H1 (cell line): ENCODE measurements around the gene PLEKHM2.

DNA sequence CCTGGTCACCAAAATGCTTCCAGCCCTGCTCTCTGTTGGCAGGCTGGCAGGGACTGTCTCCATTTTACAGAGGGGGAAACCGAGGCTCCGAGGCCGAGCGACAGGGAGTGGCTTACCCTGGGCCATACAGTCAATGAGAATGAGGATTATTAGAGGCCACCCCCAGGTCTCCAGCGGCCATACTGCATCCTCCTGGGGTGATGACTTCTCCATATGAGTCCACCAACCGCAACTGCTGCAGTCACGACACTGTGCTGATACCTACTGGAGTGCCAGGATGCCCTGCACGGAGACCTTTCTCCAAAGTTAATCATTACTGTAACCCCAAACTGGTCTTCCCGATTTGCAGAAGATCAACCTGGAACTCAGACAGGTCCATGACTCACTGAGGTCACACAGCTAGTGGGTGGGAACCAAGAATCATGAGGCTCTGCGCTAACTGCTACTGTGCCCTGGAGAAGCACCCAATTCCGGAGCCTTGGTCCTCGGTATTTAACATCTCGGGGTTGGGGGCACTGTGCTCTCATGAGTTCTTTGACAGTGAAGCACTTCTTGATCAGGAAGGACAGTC is 112.9 kb downstream of the PRDM2 start:
- RRBS = no CpG with 5 or more reads among the region's 13 CpGs
CAGE:
- cytosol, long polyA plus RNA = no peak
- long polyA plus RNA = no peak
- nucleus, long polyA plus RNA = no peak

- RRBS = no CpG with 5 or more reads among the region's 1 CpG
CAGE:
- cytosol, long polyA plus RNA = no peak
- long polyA plus RNA = no peak
- nucleus, long polyA plus RNA = no peak
Observed at GRCh38 chr1:14394680-14395124, 203.8 kb upstream of the KAZN start.

- RRBS = 95% methylated on average over 3 of the region's 10 CpGs
CAGE:
- cytosol, long polyA plus RNA = no peak
- long polyA plus RNA = no peak
- nucleus, long polyA plus RNA = no peak
Observed at GRCh38 chr1:14833518-14833927, 235.0 kb downstream of the KAZN start.

- RRBS = 78% methylated on average over 8 of the region's 22 CpGs
CAGE:
- cytosol, long polyA plus RNA = no peak
- long polyA plus RNA = no peak
- nucleus, long polyA plus RNA = no peak
Observed at GRCh38 chr1:15021118-15021994, 132.2 kb upstream of the TMEM51 start.

DNA sequence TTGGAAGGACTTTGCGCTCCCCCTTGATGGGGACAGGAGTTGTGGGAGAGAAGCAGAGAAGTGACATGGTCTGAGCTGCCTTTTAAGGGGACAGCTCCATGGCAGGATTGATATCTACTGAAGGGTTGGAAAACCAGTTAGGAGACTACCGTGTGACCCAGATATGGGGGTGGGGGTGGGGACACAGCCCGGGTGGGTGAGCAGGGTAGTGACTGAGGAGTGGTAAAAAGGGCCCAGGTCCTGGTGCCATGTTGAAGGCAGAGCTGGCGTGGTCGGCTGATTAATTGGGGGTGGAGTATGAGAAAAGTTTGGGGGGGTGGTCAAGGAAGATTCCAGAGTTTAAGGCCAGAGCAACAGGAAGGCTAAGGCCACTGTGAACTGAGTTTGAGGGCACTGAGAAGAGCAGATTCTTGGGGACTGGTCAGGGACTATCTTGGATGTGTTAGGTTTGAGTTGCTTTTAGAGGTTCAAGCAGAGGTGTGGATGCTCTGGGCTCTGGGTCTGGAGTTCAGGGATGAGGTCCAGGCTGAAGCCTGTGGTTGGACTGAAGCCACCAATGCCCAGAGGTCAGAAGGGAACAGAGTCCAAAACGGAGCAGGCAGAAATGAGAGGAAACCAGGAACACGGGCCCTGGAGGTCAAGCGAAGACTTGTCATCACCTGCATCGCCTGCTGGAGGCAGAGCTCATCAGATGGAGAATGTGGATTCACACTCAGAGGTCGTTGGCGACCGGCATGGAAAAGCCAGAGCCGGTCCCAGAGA is 129.8 kb upstream of the TMEM51 start:
- RRBS = no CpG with 5 or more reads among the region's 13 CpGs
CAGE:
- cytosol, long polyA plus RNA = no peak
- long polyA plus RNA = no peak
- nucleus, long polyA plus RNA = no peak

GRCh38 chr1:15173915-15174492 is 20.5 kb downstream of the TMEM51 start:
- RRBS = no CpG with 5 or more reads among the region's 9 CpGs
CAGE:
- cytosol, long polyA plus RNA = no peak
- long polyA plus RNA = no peak
- nucleus, long polyA plus RNA = no peak

DNA sequence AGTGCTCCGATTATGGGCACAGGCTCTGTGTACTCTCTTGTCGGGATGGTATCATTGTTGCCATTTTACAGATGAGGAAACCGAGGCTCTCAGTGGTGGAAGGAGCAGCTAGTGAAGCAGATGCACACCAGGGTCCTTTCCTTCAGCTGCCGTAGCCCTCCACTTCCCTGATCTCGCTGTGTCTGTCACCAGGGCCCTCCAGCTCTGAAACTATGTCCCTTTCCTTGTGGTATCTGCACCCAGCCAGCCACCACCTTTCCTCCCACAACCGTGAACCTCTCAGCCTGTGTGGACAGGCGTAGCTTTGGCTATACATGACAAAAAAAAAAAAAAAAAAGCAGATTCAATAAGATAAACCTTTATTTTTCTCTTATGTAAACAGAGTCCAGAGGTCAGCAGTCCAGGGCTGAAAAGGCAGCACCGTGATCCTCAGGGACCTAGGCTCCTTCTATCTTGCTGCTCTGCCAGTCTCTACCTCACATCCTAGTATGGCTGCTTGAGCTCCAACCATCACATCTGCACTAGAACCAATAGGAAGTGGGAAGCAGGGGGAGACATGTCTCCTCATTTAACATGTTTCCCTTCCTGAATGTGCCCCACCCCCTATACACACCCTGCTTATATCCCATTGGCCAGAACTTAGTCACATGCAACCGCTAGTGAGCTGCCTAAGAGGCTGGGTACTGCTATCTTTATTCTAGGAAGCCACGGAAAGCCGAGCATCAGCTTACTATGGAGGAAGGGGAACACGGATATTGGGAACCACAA is 44.3 kb downstream of the TMEM51 start:
- RRBS = no CpG with 5 or more reads among the region's 12 CpGs
CAGE:
- cytosol, long polyA plus RNA = no peak
- long polyA plus RNA = no peak
- nucleus, long polyA plus RNA = no peak

DNA sequence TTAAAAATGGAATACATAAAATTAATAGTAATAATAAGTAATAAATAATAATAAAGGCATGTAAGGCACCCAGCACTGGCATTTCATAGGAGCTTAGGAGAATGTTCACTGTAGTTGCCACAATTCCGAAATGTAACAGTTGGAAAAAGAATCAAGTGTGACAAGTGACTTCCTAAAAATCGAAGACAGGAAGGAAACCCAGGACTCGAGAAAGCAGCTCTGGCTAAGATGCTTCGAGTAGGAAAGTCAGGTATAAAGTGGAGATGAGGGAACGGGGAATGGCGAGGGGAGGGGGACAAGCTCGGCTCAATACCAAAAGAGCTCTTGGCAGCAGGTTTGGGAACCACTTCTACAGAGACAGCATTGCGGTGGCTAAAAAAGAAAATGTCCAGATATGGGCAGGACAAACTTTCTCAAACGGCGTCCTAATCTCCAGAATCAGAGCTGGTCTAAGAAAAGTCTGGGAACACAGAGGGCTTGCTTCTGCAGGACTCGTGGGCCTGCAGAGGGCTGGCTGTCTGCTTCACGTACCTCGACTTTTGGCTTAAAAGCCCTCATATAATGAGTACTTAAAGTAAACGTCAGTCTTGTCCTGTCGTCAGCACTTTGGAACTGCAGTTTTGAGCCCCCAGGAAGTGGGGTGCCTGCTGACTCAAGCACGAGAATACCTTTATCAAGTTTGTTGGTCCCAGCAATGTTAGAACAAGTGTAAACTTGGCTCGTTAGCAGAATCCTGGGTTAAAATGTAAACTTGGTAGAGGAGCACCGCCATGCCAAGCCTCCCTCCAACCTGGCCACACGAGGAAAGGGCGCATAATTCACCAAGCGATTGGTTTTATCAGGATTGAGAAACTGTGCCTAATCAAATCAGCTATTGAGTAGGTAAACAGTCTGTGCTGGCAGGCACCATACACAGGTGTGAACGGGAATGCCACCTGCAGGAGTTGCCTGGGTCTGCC is 45.3 kb upstream of the FHAD1 start:
- RRBS = no CpG with 5 or more reads among the region's 22 CpGs
CAGE:
- cytosol, long polyA plus RNA = no peak
- long polyA plus RNA = no peak
- nucleus, long polyA plus RNA = no peak

DNA sequence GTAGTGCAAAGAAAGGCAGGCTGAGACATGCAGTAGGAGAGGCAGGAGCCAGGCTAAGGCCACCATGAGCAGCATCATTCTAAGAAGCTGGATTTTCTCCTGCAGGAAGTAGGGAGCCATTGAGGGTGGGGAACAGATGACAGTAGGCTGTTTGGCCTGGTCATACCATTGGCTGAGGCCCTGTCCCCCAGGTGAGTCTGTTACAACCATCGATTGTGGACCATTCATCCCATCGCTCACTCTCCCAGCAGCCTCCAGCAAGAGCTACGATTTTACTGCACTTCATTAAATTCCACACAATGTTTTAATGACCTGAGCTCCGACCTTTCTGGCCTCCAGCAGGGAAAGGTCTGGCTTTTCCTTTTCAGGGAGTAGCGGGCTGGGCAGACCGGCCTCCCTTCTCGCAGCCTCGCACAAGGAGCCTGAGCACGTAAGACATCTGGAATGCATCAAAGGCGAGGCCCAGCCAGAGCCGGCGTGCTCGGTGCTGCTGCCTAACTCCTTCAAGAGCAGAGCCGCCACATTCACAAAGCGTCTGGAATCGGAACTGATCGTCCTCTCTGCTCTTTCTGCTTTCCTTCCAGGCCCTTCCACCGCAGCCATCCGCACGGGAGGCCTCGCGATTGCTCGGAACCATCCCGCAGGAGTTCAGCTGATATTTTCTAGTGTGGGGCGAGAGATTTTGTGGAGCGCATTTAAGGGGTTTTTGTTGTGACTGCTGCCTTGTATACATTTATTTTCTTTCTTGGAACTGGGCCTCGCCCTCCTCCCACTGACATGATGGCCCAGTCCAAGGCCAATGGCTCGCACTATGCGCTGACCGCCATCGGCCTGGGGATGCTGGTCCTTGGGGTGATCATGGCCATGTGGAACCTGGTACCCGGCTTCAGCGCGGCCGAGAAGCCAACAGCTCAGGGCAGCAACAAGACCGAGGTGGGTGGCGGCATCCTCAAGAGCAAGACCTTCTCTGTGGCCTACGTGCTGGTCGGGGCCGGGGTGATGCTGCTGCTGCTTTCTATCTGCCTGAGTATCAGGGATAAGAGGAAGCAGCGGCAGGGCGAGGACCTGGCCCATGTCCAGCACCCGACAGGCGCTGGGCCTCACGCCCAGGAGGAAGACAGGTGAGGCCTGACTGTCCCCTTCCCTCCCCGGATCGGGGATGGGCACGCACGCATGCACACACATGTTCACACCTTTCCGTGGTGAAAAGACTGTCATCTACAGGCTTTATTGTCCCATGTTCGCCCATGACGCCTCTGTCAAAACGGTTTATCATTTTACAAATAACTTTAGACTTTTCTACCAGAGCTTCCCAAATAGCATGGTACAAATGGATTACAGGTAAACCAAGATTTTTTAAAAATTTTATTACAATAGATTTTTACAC is 32.2 kb upstream of the FHAD1 start:
- RRBS = 90% methylated on average over 5 of the region's 53 CpGs
CAGE:
- cytosol, long polyA plus RNA = no peak
- long polyA plus RNA = no peak
- nucleus, long polyA plus RNA = no peak

- RRBS = no CpG with 5 or more reads among the region's 5 CpGs
CAGE:
- cytosol, long polyA plus RNA = no peak
- long polyA plus RNA = no peak
- nucleus, long polyA plus RNA = no peak
Observed at GRCh38 chr1:15341986-15342327, 67.7 kb upstream of the EFHD2 start.

- RRBS = no CpG with 5 or more reads among the region's 10 CpGs
CAGE:
- cytosol, long polyA plus RNA = no peak
- long polyA plus RNA = no peak
- nucleus, long polyA plus RNA = no peak
Observed at GRCh38 chr1:15408862-15409356, 779 bp upstream of the EFHD2 start.

- RRBS = no CpG with 5 or more reads among the region's 9 CpGs
CAGE:
- cytosol, long polyA plus RNA = no peak
- long polyA plus RNA = no peak
- nucleus, long polyA plus RNA = no peak
Observed at GRCh38 chr1:15492474-15493038, 16.7 kb downstream of the CELA2B start.

DNA sequence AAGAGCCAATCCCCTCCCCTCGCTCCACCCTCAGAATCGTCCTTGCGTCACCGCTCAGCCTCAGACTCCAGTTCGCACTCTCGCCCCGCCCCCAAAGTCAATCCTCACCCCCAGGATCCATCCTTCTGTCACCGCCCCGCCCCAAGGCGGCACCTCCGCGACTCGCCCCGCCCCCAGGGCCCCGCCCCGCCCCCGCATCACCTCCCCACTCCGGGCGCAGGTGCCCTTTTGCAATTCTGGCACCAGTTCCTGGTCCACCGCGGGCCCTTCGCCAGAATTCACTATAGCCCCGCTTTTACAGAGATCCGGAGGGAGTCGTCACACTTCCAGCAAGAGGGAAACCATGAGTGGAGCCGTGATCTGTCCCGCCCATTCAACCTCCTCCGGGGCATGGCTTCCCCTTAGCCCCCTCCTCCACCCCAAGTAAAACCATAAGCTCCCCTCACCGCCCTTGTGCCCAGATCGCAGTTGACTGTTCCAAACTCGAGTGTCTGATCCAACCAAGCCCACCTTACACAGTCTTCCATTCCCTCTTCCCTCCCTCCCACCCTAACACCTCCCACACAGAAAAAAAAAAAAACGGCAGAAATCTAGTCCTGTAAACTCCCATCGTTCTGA is 1.1 kb upstream of the CASP9 start:
- RRBS = 2% methylated on average over 8 of the region's 33 CpGs
CAGE:
- cytosol, long polyA plus RNA = no peak
- long polyA plus RNA = no peak
- nucleus, long polyA plus RNA = no peak

GRCh38 chr1:15632982-15633776 is 15.9 kb downstream of the DDI2 start:
- RRBS = no CpG with 5 or more reads among the region's 11 CpGs
CAGE:
- cytosol, long polyA plus RNA = no peak
- long polyA plus RNA = no peak
- nucleus, long polyA plus RNA = no peak

DNA sequence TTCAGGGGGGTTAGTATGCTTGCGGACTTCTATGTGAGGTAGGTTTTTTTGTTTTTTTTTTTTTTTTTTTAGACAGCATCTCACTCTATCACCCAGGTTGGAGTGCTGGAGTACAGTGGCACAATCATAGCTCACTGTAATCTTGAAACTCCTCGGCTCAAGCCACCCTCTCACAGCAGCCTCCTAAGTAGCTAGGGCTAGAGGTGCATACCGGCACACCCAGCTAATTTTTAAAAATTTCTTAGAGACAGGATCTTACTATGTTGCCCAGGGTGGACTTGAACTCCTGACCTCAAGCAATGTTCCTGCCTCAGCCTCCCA is 6.5 kb upstream of the PLEKHM2 start:
- RRBS = no CpG with 5 or more reads among the region's 3 CpGs
CAGE:
- cytosol, long polyA plus RNA = no peak
- long polyA plus RNA = no peak
- nucleus, long polyA plus RNA = no peak

DNA sequence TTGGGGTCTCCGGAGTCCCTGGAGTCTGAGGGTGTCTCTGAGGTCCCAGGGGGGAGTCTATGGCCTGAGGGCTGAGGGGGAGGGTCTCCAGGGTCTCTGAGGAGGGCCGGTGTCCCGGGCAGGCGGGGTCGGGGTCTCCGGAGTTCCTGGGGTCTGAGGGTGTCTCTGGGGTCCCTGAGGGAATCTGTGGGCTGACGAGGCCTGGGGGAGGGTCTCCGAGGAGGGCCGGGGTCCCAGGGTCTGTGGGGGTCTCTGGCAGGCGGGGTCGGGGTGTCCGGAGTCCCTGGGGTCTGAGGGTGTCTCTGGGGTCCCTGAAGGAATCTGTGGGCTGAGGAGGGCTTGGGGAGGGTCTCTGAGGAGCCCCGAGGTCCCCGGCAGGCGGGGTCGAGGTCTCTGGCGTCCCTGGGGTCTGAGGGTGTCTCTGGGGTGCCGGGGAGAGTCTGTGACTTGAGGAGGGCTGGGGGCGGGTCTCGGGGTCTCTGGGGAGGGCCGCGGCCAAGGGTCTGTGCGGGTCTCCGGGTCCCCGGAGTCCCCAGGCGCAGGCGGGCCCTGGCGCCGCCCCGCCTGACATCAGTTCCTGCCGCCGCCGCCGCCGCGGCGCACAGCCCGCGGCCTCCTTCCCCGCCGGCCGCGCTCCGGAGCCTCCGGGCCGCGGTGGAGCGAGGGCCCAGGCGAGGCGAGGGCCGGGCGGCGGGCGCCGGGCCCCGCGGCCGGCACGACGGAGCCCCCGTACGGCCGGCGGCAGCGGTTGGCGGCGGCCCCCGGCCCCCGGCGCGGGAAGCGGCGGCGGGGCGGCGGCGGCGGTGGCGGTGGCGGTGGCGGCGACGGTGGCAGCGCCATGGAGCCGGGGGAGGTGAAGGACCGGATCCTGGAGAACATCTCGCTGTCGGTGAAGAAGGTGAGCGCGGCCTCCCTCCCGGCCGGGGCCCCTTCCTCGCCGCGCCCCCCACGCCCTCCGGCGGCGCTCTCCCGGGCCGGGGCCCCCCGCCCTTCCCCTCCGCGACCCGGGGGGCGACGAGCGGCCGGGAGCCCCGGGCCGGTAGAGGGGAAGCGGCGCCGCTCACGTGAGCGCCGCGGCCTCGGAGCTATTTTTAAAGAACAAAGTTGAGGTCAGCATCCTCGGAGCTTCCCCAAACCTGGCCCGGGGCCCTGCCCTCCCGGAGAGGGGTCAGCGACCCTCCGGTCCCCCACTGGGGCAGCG is at the start of gene PLEKHM2:
PLEKHM2 (plus strand) TSS at position 600 of the 1,201 bp plus-strand sequence.
- RRBS = 4% methylated on average over 71 of the region's 125 CpGs
CAGE:
- cytosol, long polyA plus RNA = start-site peak on the plus strand centred at position 831 of the sequence, 57 bp wide, 22 reads
- long polyA plus RNA = start-site peak on the plus strand centred at position 706 of the sequence, 331 bp wide, 18 and 66 reads in 2 replicates
- nucleus, long polyA plus RNA = start-site peak on the plus strand centred at position 855 of the sequence, 69 bp wide, 17 reads

DNA sequence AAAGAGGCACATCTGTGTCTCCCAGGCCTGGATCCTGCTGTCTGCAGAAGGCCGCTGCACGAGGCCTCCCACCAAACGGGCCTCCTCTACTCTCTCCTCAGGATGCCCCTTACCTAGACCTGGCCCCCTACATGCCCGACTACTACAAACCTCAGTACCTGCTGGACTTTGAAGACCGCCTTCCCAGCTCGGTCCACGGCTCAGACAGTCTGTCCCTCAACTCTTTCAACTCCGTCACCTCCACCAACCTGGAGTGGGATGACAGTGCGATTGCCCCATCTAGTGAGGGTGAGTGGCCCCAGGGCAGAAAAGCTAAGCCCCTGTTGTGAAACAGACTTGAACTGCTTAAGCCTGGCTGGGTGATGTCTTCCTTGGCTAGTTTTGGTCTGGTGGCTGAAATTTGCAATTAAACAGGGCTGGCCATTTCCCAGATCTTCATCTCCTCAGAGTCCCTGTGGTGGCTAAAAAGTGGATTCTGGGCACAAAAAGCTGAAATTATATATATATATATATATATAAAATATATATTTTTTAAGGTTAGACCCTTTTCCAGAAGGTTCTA is 16.3 kb upstream of the SLC25A34 start:
- RRBS = no CpG with 5 or more reads among the region's 9 CpGs
CAGE:
- cytosol, long polyA plus RNA = no peak
- long polyA plus RNA = no peak
- nucleus, long polyA plus RNA = no peak

DNA sequence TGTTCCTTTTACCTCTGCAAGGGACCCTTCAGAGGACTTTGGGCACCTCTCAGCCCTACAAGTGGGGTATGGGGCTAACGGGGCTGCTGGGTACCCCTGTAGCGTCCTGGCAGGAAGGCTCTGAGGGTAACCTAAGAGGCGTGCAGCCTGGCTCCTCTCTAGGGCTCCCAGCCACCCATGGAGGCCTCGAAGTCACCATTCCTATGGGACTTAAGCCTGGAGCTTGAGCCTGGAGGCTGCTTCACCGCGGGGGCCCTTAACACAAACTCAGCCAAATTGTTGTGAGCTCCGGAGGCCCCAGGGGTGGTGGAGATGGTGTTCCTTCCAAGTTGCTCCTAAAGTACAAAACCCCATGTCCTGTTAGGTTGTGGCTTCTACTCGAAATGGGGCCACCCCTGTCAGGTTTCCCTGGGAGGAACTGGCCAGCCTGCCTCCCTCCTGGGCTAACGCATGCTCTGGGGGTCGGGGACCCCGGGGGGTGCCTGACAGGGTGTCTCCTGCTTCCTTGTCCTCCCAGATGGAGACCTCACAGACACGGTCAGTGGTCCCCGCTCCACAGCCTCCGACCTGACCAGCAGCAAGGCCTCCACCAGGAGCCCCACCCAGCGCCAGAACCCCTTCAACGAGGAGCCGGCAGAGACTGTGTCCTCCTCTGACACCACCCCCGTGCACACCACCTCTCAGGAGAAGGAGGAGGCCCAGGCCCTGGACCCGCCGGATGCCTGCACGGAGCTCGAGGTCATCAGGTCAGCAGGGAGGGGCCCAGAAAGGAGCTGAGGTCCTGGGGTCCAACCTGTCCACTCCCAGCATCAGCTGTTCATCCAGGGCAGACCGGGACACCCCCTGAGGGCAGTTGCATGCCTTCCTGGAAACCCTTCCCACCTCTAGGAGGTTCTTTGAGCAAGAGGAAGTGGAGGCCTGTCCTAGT is 11.0 kb upstream of the SLC25A34 start:
- RRBS = 90% methylated on average over 4 of the region's 23 CpGs
CAGE:
- cytosol, long polyA plus RNA = no peak
- long polyA plus RNA = no peak
- nucleus, long polyA plus RNA = no peak

DNA sequence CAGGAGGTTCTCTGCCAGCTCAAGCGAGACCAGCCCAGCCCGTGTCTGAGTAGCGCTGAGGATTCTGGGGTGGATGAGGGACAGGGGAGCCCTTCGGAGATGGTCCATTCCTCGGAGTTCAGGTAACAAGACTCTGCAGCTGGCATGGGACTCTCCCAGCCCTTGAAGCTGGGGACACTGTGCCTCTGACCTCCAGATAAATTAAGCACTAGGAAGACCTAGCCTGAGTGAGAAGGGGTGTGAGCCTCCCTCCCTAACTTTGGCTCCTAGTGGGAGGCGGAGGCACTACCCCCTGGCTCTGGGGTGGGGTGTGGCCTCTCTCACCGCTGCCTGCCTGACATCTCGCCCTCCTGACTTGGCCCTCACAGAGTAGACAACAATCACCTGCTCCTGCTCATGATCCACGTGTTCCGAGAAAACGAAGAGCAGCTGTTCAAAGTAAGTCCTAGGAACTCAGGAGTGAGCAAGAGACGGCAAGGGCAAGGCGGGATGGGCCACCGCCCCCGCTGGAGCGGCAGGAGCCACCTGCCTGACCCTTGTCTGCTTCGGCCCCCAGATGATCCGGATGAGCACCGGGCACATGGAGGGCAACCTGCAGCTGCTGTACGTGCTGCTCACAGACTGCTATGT is 8.2 kb upstream of the SLC25A34 start:
- RRBS = 91% methylated on average over 2 of the region's 20 CpGs
CAGE:
- cytosol, long polyA plus RNA = no peak
- long polyA plus RNA = no peak
- nucleus, long polyA plus RNA = no peak

DNA sequence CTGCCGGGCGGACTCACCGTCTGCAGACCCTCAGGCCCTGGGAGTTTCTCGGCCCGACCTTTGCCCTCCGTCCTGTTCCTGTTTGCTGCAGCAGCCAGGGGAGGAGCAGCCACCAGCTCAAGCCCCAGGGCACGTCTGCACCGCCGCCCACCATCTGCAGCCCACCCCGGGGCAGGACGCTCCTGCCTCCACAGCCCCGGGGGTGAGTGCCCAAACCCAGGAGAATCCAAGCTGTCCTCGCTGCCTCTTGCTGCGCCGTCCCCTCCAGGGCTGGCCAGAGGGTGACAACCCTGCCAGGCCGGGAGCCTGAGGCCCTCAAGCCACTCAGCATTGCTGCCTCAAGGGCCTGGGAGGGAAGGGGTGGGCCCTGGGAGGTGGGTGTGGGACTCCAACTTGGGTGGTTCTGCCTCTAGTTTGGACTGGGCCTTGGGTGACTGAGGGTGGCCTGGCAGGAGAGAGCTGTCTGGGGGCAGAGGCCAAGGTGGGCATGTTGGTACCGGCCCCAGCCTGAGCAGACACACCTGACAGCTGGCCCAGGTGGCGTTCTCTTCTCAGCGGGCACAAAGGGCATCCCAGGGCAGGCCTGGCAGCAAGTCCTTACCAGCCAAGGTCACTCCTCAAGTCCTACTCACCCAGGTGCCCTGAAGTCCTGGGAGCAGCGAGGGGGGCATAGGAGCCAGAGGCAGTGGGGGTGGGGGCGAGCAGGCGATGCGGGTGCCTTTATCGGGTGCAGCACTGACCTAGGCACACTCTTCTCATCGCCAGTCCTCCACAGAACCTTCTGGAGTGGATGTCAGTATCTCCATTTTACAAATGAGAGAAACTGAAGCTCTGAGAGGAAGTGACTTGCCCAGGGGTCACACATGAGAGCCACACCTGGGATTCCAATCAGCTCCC is 895 bp upstream of the SLC25A34 start:
- RRBS = 93% methylated on average over 2 of the region's 25 CpGs
CAGE:
- cytosol, long polyA plus RNA = no peak
- long polyA plus RNA = no peak
- nucleus, long polyA plus RNA = no peak